Placental epithelial cell (primary cell): ENCODE results near the genes OSBPL6, CWC22 and NEUROD1.

- CAGE, long polyA plus RNA: no peak
Measured at GRCh38 chr2:178194467-178195686, at the start of gene OSBPL6. TSS of gene OSBPL6 (plus strand) at chr2:178194512.

GRCh38 chr2:178490374-178490983 is 10.2 kb downstream of the PLEKHA3 start:
- CAGE, long polyA plus RNA: no peak

DNA sequence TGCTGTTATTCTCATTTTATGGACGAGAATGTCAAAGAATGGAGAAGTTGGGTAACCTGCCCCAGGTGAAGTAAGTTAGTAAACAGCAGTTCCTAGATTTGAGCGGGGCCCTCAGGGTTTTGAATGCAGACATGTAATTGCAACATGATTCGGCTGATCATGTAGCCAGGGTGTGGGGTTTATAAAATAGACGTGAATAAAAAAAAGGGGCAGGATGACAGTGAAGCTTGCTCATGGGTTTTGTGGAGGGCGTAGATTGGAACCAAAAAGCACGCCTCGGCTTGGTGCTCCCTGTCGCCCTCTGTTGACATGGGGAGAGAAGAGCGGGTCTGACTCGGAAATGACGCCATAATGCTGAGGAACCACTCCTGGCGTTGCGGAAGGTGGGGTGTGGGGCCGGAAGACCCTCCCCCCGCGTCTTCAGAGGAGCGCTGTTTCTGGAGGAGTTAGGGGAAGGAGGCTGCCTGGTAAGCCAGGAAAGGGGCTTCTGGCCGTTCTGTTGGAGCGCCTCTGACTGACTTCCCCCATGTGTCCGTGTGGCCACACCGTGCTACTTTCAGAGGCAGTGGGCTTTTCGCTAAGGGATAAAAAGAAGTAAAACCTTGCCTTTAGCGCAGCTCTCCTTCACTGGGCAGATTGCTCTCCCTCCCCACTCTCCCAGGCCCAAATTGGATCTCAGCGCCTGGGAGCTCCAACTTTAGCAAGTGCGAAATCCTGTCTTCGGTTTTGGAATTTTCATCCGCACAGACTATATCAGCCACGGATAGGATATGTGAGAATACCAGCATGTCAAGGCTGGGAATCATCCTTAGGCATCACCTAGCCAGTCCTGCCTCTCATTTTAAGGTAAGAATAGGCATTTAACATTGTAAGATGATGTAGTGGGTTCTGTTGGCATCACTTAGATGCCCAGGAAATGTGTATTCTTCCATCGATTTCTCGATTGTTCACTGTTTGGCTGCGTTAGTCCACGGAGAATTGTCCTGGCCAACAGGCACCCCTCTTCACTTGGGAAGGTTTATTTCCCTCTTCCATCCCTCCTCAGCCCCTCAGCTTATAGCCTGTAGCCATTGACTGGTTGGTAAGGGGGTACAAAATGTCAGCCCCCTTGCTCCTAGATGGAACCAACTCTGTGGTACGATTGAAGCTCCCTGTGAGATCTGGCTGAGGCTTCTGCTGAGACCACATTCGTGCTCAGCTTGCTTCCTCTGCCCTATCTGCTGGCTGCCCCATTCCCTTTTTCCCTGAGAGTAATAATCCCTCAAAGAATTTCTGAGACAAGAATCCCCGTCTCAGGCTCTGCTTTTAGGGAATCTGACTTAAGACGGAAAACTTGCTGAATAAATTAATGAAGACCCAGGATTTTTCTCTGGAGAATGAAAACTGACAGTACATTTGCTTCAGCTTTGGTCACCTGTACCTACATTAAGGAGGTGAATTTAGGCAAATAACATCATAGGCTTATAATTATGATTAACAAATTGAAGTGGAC is 43.1 kb downstream of the PLEKHA3 start:
- CAGE, long polyA plus RNA: no peak

DNA sequence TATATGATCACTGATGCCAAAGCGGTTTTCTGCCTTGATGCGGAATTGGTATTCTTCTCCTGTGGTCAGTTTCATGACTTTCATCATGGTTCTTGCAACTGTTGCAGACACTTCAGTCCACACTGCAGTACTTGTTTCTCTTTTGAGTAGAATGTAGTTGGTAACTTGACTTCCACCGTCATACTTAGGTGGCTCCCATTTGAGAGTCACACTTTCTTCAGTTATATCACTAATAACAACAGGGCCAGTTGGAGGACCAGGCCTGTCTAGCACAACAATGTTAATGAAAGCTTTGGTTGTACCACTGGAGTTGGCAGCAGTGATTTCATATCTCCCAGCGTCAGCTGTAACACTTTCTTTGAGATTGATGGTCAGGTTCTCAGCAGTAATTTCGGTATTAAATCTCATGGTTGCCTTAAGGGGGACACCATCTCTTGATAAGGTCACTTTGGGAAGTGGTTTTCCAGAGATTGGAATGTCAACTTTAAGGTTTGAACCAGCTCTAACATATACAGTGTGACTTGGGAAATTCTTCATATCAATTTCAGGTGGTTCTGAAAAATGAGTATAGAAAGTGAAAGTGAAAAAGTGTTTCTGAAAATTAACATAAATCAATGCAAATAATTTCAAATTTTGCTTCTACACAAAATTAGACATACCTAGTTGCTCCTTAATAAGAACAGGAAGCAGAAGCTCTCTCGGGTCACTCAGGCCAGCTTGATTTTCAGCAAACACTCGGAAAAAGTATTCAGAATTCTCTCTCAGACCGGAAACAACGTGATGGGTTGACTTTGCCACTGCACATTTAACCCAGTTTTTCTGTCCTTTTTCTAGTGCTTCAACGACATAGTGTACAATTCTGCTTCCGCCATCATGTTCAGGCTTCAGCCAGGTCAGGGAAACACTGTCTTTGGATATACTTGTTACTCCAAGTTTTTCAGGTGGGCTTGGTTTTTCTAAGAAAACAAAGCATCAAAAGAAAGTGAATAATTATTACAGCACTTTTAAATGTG is 77.7 kb downstream of the PLEKHA3 start:
- CAGE, long polyA plus RNA: no peak

- CAGE, long polyA plus RNA: no peak
Measured at GRCh38 chr2:178559782-178560436, 79.7 kb downstream of the PLEKHA3 start.

DNA sequence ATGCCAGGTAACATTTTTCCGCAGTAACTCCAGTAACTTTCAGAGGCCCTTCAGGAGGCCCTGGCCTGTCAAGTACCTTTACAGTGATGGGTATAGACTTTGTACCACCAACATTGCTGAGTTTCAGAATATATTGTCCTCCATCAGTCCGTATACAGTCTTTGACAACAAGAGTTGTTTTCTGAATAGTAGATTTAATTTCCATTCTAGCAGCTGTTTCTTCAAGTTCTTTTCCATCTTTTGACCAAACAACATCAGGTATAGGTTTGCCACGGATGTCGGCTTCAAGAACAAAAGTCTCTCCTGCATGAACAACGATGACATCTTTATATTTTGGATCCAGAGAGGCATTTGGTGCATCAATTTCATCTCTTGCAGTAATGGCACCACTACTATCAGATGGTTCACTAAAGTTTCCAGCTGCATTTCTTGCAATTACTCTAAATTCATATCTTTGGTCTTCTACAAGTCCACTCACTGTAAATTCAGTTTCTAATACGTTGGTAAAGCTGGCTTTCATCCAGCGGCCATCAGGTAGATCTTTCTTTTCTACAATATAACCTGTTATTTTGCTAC is 83.8 kb downstream of the PLEKHA3 start:
- CAGE, long polyA plus RNA: no peak

DNA sequence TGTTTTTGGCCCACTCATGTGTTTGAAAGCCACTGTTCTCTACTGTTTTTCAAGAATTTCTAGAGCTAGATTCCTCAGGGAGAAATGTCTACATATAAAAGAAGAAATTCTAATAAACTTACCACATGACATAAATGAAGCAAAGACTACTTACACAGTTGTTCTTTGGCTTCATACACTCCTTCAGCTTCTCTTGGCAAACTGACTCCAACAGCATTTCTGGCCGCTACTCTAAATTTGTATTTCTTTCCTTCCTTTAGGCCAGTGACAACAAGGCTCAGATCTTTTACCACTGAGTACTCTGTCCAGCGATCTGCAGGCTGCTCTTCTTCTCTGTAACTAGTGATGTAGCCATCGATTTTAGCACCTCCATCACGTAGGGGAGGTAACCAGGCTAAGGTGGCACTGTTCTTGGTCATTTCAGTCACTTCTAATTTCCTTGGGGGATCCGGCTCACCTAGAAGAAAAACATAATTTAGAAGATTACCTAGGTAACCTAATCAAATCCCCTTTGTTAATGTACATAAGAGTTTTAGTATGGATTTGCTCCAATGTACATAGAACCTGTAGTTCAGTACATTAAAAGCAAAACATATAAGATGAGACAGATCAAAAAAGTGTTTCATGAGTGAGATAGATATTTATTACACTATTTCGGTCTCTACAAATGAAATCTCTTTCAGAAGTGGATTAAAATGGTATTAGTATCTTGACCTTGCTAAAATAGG is 106.3 kb downstream of the PLEKHA3 start:
- CAGE, long polyA plus RNA: no peak

GRCh38 chr2:178620972-178621607 is 140.8 kb downstream of the PLEKHA3 start:
- CAGE, long polyA plus RNA: no peak

- CAGE, long polyA plus RNA: no peak
Measured at GRCh38 chr2:178799004-178799444, 8.2 kb downstream of the TTN start.

DNA sequence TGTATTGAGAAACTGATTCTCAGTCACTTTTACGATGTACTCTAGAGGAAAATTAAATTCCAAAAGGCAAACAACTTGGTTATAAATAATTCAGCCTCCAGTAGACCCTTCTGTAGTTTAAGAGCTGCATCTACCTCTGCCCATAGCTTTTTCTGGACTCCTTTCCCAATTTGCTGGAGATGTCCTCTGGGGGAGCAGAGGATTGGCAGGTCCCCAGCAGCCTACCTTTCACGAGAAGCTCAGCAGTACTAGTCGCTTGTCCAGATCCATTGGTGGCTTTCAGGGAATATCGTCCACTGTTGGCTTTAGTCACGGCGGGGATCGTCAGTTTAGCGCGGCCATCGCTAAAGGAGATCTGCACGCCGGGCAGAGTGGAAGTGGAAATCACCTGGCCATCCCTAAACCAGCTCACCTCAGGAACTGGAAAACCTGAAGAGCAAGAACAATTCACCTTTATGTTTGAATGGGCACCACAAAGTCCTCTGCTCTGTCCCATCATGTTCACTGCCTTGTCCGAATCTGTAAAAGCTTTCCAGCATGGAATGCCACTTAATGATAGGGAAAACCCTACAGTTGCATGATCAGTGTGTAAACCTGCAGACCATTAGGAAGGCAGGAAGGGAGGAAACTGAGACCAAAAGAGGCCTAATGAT is 5.2 kb downstream of the TTN start:
- CAGE, long polyA plus RNA: no peak

DNA sequence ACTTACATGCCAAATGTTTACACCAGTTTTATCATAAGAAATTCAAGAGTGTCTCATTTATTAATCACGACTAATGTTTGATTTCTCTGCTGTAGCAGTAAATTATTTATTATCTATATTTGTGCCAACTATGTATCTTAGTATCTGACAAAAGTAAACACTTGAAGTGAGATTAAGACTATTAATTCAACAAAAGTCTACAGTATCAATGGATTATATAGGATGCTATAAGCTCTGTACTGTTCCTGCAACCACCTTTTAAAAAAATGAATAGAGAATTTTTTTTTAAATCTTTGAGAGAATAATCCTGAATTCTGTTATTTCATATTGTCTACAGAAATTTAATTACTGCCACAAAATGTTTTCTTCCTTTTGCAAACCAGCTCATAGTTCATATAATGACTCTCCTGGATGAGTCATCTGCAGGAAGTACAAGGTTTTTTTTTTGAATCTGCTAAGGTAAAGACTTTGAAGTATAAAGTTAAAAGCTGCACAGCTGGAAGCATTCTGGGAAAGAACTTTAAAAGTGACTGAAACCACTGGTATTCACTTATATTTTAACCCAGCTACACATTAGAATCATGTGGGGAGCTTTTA is 25.6 kb downstream of the SESTD1 start:
- CAGE, long polyA plus RNA: no peak

GRCh38 chr2:179558154-179558653 is 293.6 kb upstream of the SESTD1 start:
- CAGE, long polyA plus RNA: no peak

DNA sequence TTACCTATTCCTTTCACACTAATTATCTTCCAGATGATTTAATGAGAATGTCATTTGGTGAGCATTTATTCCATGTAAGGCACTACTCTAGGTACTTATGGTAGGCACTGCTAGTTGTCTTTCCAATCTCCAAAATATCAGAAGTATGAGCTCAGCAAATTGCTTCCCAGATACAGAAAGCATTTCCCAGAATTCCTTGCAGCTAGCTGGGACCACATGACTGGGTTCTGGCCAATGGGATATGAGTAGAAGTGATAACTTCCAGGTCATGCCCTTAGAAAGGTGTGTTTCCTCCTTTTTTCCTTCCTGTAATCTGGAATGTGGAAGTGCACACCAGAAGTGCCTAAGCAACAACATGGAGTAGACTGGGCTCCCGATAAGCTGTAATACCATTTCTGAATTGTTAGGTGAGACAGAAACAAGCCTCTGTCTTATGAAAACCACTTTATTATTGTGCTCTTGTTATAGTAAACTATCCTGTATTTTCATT is 279.8 kb downstream of the ZNF385B start:
- CAGE, long polyA plus RNA: no peak

DNA sequence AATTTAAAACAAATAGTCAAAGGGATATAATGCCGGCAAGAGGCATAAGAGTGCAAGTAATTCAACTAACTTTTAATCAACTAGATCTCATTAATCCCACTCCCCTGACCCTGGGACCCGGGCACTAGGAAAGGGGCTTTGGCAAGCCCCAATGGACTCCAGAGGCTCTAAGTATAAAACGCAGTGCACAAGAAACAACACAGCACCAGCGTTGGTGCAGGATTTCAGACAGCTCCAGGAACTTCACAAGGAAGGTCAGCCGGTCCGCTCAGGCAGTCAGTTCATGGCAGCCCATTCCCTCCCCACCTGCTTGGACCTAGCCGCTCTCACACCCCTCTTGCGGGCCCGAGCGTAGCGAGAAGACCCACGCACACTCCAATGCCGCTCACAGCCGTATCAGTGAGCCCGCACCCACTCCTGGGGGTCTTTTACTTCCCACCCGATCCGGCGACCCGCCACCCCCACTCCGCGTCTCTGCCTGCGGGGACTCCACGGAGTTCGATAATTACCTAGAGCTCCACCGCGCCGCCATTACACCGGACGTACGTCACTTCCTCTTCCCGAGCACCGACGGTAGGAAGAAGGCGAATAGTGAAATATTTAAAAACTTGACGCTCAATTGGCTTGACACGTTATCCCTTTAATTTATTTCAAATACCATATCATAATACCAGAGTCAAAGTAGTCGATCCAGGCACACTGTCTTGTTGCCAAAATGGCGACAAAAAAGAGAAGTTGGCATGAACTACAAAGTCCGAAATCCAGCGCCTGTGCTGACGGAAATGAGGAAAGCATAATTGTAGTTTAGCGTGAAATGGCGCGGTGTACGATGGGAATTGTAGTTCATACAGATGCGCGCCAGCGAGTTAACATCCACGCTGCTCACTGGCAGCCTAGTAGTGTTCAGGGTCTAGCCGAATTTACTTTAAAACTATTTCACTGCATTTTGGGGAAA is at the start of gene CWC22:
Gene CWC22, minus strand, starts transcription at position 737 of the 955 bp plus-strand sequence.
- CAGE, long polyA plus RNA: no peak

DNA sequence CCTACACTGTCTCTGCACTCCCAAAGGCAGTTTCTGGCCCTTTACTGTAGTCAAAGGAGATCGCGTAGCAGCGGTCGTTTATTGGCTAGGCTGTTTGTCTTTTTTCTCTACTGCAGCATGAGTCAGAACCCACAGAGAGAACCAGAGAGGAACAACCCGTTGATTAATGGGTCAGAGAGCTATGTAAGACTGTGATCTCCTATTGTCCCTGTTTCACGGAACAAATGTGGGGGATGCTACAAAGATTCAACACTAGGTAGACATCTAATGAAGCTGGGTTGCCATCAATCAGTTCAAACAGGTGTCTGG is 118.6 kb upstream of the CWC22 start:
- CAGE, long polyA plus RNA: no peak

DNA sequence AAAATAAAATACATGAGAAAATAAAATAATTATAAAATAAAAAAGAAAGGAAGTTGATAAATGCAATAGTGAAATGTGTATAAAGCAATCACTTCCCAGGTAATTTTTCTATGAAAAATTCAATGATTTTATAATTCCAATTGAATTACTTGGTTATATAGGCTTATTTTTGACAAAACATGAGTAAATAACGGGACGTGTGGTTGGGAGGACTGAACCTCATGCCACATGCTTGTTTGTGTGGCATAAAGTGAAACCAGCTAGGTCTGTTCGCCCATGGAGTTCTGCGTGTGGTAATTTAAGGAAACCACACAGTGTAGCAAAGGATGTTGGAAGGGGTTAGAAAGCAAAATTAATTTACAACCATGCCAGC is 156.7 kb upstream of the ITGA4 start:
- CAGE, long polyA plus RNA: no peak

GRCh38 chr2:181305009-181305463 is 152.2 kb upstream of the ITGA4 start:
- CAGE, long polyA plus RNA: no peak

DNA sequence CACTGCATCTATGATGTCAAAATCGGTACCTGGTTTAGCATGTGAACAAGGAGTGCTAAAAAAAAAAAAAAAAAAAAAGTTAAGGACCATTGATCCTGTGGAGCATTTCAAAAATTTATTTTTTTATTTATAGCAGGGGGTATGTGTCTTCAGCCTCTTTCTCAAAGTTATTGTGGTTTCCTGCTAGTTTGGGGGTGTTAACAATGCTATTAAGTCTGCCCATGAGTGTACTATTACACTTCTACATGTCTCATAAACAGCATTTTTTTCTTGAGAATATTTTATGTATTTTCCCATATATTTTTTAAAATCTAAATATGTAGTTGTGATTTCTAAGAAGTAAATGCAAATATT is 63.0 kb upstream of the ITGA4 start:
- CAGE, long polyA plus RNA: no peak

DNA sequence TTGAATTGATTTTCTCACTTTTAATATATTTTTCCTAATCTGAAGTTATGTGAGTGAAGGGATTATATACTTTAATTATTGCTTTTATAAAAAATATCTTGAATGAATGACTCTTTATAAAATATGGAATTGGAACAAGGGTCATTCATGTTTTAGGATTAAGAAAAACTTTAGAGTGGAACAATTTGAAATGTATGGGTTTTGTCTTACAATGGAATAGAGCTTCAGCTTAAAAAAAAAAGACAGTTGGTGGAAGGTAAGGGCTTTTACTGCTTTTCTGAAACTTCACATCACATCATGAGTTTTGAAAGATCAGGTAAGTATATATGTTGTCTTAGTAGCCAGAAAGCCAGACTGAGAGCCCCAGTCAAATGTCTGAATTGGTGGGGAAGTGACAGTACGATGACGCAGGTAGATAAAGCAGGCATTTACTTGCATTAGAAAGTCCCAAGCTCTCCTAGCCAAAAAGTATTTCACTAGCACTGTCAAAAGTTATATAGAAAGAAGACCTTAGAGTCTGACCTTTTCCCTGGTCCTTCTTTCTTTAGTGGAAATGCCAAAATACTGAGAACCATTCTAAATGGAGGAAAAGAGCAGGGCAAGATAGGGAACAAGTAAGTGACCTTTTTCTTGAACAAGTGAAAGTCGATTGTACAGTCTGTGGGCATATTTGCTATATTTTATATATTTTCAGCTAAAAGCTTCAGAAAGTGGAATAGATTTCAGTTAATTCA is 10.0 kb downstream of the ITGA4 start:
- CAGE, long polyA plus RNA: no peak

DNA sequence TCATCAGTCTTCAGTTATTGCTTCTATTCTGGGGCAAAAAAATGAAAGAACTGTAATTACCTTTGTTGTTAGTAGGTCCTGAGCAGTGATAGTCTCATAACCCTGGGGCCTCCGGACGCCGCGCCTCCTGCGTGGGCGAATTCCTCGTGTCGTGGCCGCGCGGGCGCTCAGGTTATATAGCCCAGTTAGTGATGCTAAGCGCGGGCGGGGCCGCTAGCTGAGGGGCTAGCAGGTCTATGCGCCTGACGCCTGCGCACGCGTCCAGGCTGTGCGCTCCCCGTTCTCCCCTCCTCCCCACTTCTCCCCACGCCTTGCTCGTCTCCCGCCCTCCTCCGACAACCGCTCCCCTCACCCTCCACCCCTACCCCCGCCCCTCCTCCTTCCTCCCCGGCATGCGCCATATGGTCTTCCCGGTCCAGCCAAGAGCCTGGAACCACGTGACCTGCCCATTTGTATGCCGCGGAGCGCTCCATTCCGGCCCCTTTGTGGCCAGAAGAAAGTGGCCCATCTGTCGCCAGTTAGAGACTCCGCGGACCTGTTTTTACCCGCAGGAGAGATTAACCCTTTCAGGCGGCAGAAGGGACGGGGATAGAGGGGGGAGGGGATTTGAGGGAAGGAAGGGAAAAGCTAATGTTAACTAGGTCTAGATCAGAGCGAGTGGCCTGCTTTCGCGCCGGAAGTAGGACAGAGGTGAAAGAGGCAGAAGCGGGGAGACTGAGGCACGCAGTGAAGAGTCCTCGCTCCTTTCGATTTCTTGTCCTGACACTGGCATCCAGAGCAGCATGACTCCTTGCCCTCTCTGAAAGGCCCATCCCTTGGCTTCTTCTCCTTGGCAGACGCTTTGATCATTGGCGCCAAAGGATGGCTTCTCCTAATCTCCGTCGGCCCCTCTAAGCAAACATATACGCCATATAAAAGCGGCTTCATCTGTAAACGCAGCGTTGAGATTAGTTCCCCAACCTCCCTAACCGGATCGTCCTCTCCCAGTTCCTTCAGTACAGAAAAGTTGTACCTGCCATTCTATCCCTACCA is at the start of gene NEUROD1:
Gene NEUROD1, minus strand, starts transcription at position 148 of the 1,032 bp plus-strand sequence.
- CAGE, long polyA plus RNA: no peak